Cerebral cortex (tissue), 2 donors: ENCODE data around the genes SUCNR1 and GMPS.

DNA sequence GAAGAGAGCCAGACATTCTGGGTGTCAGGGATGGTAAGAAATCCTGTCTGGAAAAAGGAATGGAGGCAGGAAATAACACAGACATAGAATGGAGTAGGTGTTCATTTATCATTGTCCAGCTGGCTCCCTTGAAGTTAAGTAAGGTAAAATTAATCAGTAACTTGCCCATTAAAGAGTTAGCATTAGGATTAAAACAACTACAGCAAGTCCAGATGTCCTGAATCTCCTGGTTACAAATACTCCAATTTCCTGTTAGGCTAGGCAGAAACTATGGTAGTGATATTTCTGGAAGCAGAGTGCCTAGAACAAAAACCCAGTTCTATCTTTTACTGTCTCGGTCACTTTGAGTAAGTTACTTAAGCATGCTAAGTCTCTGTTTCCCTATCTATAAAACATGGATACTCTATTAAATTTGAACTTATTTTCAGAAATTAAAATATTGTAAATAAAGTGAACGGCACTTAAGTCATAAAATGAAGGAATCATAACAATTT, 13.4 kb upstream of the SUCNR1 start:
- PRO-cap, 2 experiments: no peak in any of the 2 experiments

- PRO-cap, 2 experiments: no peak in any of the 2 experiments
Observed at GRCh38 chr3:151873302-151873972, at the start of gene SUCNR1. Gene SUCNR1, plus strand, starts transcription at chr3:151873643.

- PRO-cap, 2 experiments: no peak in any of the 2 experiments
Observed at GRCh38 chr3:151875740-151876206, 2.3 kb downstream of the SUCNR1 start.

DNA sequence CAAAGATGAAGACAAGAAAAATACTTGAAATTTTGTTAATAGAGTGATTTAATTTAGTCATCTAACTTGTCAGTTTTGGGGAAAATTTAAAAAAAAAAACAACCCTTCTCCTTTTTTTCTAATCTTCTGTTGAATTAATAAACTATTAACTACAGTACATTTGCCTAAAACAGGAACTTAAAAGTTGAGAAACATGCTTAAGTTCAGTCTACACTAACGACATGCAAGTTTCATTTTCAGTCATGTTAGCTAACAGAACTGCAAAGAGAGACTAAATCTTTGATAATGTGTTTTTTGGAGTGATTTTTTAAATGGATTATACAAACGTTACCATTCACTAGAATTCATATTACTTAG, 72.0 kb upstream of the MBNL1 start:
- PRO-cap, 2 experiments: no peak in any of the 2 experiments

DNA sequence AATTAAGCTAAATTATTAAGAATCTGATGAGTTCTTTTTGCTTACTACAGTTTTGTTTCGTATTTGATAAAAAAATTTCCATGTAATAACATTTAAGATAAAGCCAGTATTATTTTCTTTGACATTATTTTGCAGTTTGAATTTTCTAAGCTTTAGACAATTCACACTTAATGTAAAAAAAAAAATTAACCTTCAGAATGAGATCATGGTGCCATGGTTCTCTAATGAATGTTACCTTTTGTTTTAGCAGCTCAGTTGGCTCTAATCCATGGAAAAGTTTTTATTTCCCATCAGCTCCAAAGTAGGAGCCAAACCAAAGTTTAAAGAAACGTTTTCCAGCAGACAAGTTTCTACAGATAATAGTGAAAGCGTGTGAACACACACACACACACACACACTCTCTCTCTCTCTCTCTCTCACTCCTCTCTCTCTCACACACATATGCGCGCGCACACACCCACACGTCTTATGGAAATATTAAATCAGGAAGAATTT, 46.8 kb downstream of the MBNL1 start:
- PRO-cap, 2 experiments: no peak in any of the 2 experiments

- PRO-cap, 2 experiments: no peak in any of the 2 experiments
Observed at GRCh38 chr3:152326860-152327653, 58.3 kb downstream of the MBNL1 start.

DNA sequence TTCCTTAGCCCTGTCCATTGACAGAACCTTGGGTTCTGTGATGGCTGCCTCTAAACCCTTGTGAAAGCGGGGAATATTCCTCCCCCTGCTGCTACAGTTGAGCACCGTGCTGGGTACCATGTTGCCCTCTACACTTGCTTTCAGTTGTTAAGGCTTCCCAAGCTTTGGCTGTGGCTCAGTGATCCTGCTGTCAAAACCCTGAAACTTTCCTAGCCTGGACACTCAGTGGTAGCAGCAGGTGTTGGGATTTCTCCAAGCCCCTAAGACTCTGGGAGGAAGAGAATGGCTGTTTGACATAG, 69.5 kb downstream of the MBNL1 start:
- PRO-cap, 2 experiments: no peak in any of the 2 experiments

DNA sequence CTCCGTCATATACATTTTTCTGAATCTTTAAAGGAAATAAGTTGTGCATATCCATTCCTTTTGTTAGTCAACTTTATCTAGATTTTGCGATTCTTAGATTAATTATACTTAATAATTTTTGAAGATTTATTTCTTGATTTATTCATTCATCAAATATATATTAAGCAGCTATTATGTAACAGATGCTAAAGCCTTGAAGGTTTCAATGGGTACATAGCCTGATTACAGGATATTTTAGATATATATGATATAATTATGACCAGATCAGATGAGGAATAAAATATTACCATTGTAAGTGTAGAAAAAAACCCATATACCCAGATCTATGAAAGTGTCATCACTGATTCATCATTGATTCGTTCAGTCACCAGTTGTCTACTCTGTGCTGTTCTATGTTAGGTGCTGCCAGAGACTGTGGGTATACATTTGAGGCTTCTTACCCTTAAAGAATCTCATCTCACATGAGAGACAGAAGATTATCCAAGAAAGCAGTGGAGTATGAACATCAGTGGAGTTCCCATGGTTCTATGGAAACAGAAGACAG, 92.1 kb downstream of the MBNL1 start:
- PRO-cap, 2 experiments: no peak in any of the 2 experiments

GRCh38 chr3:152383730-152384480, 115.2 kb downstream of the MBNL1 start:
- PRO-cap, 2 experiments: no peak in any of the 2 experiments

- PRO-cap, 2 experiments: no peak in any of the 2 experiments
Observed at GRCh38 chr3:153734572-153735721, 386.2 kb upstream of the ARHGEF26 start.

- PRO-cap, 2 experiments: no peak in any of the 2 experiments
Observed at GRCh38 chr3:154129460-154129769, 8.2 kb downstream of the ARHGEF26 start.

DNA sequence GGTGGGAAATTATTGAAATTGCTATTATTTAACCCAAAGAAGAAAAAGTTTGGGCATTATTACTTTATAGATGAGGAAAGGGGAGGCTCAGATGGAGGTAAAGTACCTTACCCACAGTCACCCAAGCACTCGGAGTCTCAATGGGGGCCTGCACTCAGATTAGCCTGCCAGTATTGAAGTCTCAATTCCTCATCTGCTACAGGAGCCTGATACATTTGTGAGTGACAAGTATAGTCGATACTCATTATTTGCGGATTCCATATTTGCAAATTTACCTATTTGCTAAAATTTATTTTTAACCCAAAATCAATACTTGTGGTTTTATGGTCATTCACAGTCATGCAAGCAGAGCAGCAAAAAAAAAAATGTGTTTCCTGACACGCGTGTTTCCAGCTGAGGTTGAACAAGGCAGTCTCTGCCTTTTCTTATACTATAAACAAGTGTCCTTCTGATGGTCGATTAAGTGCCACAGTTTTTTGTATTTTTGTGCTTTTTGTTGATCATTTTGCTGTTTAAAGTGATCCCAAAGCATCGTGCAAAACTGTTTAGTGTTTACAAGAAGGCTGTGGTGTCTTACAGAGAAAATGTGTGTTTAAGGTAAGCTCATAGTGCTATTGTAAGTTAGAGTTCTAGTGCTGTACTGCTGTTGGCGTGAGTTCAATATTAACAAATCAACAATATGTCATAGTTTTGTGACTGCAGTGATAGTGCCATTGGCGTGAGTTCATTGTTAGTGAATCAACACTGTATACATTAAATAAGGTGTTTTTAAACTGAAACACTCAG, 48.0 kb downstream of the ARHGEF26 start:
- PRO-cap, 2 experiments: no peak in any of the 2 experiments

DNA sequence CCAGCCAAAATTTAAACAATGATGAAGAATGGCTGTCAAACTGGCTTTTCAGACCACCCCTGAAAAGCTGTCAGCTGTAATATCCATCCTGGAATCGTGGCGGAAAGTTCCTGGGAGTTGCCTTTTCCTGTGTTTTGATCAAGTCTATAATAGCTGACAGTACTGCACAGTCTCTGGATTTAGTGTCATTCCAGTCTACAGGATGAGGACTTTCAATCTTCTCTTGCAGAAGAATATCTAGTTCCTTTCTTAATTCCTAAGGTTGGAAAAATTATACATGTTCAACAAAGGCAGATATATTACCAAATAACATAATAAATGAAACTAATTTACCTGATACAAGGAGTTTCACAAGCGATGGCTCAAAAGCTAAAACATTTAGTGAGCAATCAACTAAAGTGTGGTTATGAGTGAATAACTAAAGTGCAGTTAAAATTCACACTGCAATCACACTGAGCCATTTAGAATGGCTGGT, 48.1 kb downstream of the DHX36 start:
- PRO-cap, 2 experiments: no peak in any of the 2 experiments

GRCh38 chr3:155193860-155194217, 99.6 kb downstream of the STRIT1 start:
- PRO-cap, 2 experiments: no peak in any of the 2 experiments

DNA sequence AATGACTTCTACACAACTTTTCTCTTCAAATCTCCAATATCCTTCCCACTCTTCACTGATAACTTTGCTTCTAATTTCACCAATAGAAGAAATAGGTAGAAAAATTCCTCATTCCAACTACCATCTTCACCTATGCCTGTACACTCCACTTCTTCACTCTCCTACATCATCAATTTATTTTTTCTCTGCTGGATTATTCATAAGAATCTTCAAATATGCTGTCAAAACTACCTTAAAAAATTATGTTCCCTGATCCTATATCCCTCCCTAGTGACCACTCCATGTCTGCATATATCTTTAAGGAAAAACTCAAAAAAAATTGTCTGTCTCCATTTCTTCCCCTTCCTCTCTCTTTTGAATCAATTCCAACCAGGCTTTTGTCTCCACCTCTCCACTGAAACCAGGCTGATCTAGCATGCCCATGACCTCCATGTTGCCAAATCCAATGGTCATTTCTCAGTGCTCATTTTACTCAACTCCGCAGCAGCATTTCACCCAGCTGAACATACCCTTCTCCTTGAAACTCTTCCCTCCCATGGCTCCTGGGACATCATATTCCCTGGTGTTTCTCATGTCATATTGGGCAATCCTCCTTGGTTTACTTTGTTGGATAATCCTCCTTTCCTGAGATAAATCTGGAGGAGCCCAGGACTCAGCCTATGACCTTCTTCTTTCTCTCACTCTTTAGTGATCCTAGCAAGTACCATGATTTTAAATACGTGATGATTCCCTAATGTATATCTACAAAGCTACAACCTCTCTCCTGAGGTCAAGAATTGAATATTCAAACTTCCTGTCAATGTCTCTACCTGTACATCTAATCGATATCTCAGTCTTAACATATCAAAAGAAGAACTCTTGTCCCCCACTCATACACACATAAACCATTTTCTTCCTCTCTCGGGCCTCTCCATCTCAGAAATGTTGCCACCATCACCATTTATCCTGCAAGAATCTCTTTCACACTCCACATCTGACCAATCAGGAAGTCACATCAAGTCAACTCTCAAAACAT, 90.9 kb downstream of the PLCH1 start:
- PRO-cap, 2 experiments: no peak in any of the 2 experiments

DNA sequence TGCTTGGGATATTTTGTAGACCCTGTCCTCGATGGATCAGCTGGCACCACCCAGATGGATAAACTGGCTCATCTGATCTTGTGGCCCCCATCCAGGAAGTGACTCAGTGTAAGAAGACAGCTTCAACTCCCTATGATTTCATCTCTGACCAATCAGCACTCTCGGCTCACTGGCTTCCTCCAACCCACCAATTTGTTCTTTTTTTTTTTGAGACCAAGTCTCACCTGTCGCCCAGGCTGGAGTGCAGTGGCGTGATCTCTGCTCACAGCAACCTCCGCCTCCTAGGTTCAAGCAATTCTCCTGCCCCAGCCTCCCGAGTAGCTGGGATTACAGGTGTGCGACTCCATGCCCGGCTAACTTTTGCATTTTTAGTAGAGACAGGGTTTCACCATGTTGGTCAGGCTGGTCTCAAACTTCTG, 7.8 kb upstream of the GMPS start:
- PRO-cap, 2 experiments: no peak in any of the 2 experiments

DNA sequence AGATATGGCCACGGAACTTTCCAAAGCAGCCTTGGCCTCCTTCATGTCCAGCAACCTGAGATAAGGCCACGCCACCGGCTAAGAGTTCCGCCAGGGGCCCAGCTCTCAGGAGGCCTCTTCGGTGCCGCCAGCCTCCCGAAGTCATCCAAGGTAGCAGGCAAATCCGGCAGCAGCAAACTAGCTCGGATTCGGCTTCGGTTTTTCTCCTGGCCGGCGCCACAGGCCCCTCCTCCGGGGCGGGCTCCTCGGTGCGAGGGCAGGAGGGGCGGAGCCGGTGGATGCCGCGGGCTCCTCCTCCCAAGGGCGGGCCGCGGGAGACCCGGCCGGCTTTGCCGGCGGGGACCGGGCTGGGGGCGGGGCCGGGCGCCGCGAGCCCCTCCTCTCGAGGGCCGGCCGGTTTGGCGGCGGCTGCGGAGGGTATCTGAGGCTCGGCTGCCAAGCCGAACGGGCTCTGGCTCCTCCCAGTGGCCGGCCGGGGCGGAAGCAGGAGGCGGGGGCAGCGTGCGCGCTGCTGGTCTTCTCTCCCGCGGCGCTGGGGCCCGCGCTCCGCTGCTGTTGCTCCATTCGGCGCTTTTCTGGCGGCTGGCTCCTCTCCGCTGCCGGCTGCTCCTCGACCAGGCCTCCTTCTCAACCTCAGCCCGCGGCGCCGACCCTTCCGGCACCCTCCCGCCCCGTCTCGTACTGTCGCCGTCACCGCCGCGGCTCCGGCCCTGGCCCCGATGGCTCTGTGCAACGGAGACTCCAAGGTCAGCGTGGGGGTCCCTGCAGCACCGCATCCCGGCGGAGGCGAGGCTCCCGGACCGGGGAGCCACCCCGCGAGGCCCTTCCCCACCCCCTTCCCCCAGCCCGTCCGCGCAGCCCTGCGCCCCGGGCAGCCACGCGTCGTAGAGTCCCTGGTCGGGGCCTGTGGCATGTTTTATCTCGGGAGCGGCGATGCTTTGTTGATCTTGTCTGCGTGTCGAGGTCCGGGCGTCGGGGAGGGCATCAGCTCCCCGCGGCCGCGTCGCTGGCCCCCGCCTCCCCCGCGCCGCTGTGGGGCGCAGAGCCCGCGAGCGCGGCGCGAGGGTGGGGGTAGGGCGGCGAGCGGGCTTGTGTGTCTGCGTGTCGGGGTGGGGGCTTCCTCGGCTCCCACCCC, at the start of gene GMPS:
Gene GMPS (plus strand): TSS at position 499 of the 1,135 bp plus-strand sequence.
- PRO-cap, 2 experiments: peak in 1 of 2 experiments; most common plus-strand start position 514 of the sequence (in 1); most common minus-strand start position 174 of the sequence (in 1)

- PRO-cap, 2 experiments: no peak in any of the 2 experiments
Observed at GRCh38 chr3:155886869-155887593, 16.6 kb downstream of the GMPS start.

DNA sequence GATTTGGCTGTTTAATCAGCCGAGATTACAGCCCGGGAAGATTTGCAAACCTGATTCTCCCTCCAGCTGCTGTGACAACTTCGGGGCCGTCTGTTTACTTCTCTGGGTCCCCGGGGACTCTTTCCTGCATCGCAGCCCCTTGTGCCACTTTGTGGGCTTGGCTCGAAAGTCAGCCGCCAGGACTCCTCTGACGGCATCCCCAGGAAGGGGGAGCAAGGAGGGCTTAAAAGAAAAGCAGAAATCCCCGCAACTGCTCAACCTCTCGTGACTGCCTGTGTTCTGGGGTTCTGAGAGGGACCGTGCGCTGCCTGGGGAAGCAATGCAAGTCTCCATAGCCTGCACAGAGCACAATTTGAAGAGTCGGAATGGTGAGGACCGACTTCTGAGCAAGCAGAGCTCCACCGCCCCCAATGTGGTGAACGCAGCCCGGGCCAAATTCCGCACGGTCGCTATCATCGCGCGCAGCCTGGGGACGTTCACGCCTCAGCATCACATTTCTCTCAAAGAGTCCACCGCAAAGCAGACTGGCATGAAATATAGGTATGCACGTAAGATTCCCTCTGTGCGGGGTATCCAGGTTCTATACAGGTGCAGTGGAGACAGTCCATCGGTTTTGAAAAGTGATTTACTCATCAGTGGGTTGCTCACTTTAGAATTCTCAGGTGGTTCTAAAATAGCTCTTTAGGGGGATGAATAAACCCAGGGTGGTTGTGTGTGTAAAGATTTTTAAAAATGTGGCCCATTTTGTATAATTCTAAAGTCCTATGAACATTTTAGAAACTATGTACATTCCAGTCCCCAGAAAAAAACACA, 171.4 kb downstream of the KCNAB1 start:
- PRO-cap, 2 experiments: peak in 1 of 2 experiments; most common plus-strand start position 452 of the sequence (in 1); most common minus-strand start position 412 of the sequence (in 1)

GRCh38 chr3:156528622-156528821, 26.4 kb downstream of the SSR3 start:
- PRO-cap, 2 experiments: no peak in any of the 2 experiments